Spinal cord (tissue), 3 donors: ENCODE measurements around the gene TMEM150C.

GRCh38 chr4:81021270-81021744 is 9.2 kb upstream of the BMP3 start:
- PRO-cap: no peak
- RAMPAGE, long total RNA: no peak

DNA sequence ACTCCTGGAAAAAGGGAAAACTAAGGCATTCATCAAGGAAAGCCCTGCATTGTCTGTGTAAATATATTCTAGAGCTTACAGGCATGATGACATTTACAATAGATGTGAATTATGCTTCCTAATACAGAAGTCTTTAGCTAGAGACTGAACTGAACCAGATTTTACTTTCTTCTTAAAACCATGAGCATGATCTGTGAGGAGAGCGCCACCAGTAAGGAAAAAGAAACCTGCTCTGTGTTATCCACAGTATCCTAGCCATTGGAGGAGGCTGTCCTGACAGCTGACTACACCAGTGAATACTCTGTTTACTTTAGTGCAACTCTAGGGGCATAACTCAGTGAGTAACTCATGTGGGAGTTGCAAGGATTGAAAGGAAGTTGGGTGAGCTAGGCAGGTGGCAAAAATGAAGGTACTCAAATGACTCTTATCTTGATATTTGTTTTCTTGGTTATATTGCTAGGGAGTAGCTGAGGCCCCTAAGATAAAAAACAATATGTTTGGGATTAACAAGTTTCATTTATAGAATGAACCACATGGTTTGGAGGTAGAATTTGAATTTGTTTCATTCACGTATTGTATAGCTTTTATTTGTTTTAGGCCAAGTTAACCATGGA is 2.3 kb downstream of the BMP3 start:
- PRO-cap: no peak
- RAMPAGE, long total RNA: no peak

GRCh38 chr4:81625966-81626523 is 154.3 kb upstream of the RASGEF1B start:
- PRO-cap: no peak
- RAMPAGE, long total RNA: no peak

GRCh38 chr4:82043064-82043873 is 330.5 kb downstream of the HNRNPD start:
- PRO-cap: no peak
- RAMPAGE, long total RNA: no peak

- PRO-cap: no peak
- RAMPAGE, long total RNA: no peak
These were observed 301.9 kb downstream of the HNRNPD start for GRCh38 chr4:82071845-82072284.

- PRO-cap: no peak
- RAMPAGE, long total RNA: no peak
These were observed 634 bp downstream of the ENOPH1 start for GRCh38 chr4:82430908-82431539.

GRCh38 chr4:82561510-82562572 is at the start of gene TMEM150C:
Gene TMEM150C (minus strand): TSS chr4:82561988.
- PRO-cap: no peak
- RAMPAGE, long total RNA: no peak

DNA sequence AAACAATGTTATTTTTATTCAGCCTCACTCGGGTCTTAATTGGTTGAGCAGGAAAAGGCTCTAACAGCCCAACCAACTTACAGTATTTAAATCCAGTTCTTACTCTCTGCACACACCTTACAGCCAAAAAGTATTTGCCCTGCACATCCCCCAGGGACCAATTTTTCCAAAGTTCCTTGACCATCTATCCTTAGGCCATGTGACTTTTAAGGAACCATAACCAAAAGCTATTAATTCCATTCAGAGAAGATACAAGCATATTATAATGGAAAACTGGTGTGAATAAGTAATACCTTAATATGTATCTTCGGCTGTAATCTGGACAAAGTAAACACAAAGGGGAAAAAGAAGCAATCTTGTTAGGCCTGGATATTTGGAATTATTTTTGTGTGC is 1.1 kb upstream of the THAP9 start:
- PRO-cap: no peak
- RAMPAGE, long total RNA: no peak

DNA sequence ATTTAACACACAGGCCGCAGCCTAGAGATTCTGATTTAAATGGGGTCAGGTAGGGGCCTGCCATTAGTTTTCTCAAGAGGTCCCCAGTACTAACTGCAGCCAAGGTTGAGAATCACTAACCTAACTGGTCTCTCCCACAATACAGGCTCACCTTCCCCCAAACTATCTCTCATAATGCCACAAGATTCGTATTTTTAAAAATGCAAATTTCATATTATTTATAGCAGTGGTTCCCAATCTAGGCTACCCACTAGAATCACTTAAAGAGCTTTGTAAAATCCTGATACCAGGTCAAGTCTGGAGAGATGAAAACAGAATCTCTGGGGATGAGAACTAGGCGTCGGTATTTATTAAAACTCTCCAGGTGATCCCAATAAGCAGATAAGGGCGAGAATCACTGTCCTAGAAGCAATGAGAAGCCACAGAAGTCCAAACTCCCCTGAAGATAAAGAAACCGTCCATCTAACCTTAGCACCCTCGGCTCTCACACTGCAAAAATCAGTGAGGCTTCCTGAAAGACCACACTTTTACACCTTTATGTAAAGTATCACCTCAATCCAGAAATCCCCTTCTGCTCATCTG is 41.9 kb downstream of the LIN54 start:
- PRO-cap: no peak
- RAMPAGE, long total RNA: no peak

DNA sequence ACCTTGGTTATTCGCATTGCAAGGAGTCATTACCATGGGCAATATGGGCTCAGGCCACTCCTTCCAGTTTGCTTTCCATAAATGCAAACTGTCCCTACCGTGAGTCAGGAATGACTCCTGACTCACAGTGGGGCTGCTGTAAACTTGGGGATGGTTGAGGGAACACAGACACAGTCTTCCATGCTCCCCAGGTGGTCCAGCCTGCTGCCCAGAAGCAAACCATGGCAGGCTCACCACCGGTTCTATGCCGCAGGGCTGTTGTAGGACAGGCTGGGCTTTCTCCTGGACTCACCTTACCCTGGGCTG is 36.1 kb downstream of the COQ2 start:
- PRO-cap: no peak
- RAMPAGE, long total RNA: no peak

DNA sequence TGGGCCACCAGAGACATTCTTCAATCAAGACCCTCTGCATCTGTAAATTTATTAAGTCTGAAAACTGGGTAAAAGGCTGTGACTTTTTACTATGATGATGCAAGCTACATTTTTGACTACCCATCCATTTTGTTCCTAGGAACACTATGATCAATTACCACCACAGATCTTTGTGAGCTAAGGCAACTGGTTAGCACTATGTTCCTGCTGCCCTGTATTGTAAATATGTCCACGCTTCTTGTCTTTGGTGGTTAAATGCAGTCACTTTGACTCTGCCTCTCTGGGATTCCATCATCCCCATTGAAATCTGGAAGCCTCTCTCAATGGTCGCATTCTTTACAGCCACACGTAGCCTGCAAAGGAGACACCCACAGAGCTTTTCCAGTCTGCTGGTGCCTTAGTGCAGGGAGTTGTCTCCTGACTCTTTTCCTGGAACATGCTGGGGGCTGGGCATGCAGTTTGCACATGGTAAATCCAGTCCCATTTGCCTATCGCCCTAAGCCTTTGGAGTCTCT is 34.0 kb downstream of the COQ2 start:
- PRO-cap: no peak
- RAMPAGE, long total RNA: no peak

- PRO-cap: no peak
- RAMPAGE, long total RNA: no peak
These were observed 650 bp downstream of the GPAT3 start for GRCh38 chr4:83536677-83536838.

DNA sequence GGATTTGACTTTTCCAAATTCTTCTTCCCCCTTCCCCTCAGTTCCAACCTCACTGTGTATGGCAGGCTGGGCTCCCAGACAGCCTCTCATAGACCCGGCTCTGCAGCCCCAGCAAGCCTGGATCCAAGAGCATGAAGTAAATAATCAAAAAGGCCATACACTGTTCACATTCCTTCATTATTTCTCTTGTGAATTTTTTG is 446.7 kb downstream of the NKX6-1 start:
- PRO-cap: no peak
- RAMPAGE, long total RNA: no peak

- PRO-cap: no peak
- RAMPAGE, long total RNA: no peak
These were observed 5.7 kb downstream of the NKX6-1 start for GRCh38 chr4:84493311-84493915.

GRCh38 chr4:84501516-84502430 is 2.7 kb upstream of the NKX6-1 start:
- PRO-cap: no peak
- RAMPAGE, long total RNA: no peak

- PRO-cap: no peak
- RAMPAGE, long total RNA: no peak
These were observed 154.1 kb downstream of the CDS1 start for GRCh38 chr4:84736942-84737583.

DNA sequence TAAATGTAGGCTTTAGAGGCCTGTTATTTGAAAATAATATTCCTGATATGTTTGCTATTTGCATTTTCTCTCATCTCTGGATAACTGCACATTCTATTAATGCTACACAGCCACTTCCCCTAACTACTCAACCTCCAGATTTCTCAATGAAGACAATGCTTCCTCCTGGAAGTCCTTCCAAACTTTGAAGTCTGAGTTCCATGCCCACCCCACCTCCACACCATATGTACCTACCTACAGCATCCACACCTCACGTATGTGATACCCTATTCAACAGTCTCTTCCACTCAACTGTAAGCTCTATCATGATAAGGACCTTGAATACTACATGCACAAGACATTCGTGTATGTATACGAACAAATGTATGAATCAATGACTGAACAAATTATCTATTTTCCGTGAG is 6.4 kb downstream of the WDFY3 start:
- PRO-cap: no peak
- RAMPAGE, long total RNA: no peak

DNA sequence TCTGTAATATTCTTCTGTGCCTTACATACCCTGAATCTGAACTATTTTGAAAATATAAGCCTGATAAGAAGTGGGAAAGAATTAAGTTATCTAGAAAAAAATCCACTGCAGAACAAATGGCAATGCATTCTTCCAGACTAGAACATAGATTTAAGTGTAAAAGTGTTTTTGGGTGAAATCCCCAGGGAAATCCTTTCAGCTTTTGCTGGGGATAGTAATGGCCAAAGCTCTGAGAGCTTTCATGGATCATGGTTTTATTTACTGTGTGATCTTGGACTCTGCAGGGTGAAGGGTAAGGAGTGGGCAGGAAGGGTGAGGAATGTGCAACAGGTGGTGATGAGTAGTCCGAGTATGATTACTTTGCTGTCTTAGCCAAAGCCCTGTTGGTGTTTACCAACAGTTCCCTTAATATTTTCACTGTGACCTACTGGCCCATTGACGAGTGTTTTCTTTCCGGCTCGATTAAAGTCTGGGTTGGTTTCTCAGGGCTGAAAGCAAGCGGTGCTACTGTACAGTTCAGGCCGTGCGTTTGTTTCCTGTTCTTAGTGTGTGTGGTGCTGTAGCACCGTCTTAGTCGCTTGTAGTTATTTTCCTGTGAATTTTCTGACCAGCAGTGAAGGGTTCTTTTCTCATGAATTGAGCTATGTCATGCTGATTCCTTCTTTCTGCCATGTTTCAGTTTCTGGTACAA is 2.5 kb downstream of the ARHGAP24 start:
- PRO-cap: no peak
- RAMPAGE, long total RNA: no peak

DNA sequence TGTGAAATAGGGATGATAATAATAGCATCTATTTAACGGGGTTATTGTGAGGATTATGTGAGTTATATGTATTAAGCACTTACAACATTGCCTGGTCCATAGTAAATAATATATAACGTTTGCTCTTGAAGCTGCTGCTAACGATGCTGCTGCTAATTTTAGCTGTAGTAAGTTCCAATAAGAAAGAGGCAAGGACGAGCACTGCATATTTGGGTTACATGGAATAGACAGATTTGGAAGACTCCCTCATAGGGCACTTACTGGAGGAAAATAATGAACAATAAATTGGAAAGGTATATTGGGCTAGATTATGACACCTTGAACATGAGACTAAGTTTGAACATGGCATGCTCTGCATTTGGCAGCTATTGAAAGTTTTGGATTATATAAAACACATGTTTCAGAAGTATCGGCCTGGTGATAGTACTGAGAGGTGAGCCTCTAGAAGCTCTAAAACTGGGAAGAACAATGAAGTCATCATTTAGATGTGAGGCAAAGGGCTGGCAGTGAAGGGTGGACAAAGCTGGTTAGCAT is 68.0 kb downstream of the ARHGAP24 start:
- PRO-cap: no peak
- RAMPAGE, long total RNA: no peak

GRCh38 chr4:85707617-85708137 is 232.7 kb downstream of the ARHGAP24 start:
- PRO-cap: no peak
- RAMPAGE, long total RNA: no peak